Metastatic Liver Carcinoma in the Lung (tissue), 2 donors: ENCODE measurements around a stretch of chr14.

GRCh38 chr14:68195259-68195607 lies 375.7 kb downstream of the RAD51B start:
- PRO-cap, 2 experiments, result no peak in any of the 2 experiments

DNA sequence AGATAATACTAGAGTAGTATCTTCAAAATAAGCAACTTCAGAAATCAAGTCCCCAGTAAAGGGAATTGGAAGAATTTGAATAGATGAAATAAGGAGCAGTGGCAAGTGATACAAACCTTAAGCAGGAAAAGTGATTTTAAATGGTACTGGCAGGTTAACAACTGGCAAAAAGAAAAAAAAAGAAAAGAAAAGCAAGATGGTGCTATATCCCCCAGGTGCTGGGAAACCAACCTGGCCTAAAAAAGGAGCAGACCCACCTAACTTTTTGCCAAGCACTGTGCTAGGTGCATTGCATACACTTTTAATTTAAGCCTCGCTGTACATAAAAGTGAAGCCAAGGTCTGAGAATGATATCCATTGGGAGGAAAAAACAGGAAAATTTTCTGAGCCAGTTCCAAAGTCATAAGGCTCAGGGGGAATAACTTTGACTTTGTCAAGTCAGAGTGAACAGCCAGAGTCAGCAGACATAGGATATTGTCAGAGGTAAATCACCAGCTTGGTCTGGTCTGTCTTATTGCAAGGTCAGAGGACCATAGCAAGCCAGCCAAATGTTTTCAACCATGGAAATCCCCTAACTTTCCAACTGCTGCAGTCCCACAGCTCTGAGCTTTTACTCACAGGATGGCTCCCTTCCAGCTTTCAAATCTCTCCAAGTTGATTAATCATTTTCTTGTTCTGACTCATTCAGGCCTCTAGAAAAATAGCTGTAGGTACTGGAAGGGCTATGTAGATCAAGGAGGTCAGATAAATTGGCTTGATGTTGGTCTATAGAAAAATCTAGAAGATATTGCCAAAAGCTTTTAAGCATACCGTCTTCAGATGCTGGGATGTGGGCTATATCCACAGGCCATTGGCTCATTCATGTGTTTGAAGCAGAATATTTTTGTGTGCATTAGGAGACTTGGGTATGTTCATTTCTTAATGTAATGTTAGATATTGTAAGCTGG lies 412.9 kb downstream of the RAD51B start:
- PRO-cap, 2 experiments, result no peak in any of the 2 experiments

- PRO-cap, 2 experiments, result no peak in any of the 2 experiments
These were observed 486.5 kb downstream of the ZFP36L1 start for GRCh38 chr14:68306266-68306840.

GRCh38 chr14:68399943-68400488 lies 392.9 kb downstream of the ZFP36L1 start:
- PRO-cap, 2 experiments, result no peak in any of the 2 experiments

DNA sequence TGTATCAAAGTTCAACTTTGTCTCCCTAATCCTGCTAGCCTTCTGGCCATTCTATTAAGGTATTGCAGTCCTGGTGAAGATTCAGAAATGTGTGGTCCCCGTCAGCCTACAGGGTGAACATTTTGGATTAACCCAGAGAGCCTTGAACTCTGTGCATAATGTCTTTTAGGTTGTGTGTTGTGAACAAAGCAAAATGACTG lies 310.8 kb downstream of the ZFP36L1 start:
- PRO-cap, 2 experiments, result peak in 1 of 2 experiments; most common plus-strand start position 67 of the sequence (in 1)

GRCh38 chr14:68584757-68585426 lies 208.0 kb downstream of the ZFP36L1 start:
- PRO-cap, 2 experiments, result peak in 1 of 2 experiments; most common plus-strand start chr14:68585223 (in 1)

DNA sequence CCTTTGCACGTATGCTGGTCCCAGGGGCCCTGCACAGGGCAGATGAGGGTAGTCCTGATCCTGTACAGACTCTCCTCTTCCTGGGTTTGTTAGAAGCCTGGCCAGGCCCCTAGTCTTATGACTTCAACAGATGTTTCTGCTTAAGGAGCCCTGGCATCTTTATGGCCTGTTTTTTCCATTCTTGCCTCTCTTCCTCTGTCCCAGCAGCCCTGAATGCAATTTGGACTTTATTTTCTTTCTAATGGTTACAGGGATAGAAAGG lies 203.4 kb downstream of the ZFP36L1 start:
- PRO-cap, 2 experiments, result no peak in any of the 2 experiments

DNA sequence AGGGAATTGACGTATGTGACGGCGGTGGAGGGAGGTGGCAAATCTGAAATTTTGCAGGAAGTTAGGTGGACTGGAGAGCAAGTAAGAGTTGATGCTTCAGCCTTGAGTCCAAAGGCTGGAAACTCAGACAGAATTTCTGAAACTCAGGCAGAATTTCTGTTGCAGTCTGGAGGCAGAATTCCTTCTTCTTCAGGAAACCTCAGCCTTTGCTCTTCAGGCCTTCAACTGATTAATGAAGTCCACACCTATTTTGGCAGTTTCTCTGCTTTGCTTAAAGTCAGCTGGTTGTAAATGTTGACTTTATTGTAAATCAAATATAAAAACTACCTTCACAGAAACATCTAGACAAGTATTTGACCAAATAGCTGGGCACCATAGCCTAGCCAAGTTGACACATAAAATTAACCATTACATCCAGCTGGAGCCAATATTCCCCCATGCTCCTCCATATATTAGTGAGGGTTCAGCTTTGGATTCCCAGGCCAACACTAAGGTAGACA lies 125.7 kb downstream of the ZFP36L1 start:
- PRO-cap, 2 experiments, result no peak in any of the 2 experiments

DNA sequence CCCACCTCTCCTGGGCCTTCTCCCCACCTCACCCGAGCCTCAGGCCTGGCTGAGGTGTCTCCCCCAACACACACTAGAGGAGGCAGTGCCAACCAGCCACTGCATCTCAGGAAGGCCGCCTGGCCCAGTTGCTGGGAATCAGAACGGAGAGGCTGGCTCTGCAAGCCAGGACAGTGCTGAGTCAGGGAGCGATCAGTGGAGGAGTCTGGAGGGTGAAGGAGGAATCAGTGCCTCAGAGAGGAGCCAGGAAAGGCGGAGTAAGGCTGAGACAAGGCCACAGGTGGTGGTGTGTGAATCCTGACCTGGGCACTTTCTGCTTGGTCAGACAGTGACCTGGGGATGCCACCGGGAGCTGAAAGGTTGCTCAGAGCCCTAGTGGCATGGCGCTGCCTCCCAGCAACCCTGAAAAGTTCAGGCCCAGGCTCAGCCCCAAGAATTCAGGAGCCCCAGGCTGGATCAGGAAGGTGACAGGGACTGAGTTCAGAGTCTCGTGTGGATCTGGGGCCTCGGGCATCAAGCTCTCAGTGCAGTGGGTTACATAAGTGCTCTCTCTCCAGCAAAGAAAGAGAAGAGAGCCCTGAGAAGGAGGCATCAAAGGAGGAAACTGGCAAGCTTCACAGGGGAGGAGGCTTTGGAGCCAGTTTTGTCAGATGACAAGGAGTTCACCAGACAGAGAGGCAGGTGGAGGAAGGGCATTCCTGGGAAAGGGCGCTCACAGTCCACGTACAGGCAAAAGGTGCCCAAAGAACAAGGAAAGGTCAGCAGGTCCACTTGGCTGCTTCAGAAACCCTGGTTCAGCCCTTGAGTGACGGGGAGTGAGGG lies 87.9 kb downstream of the ZFP36L1 start:
- PRO-cap, 2 experiments, result no peak in any of the 2 experiments

DNA sequence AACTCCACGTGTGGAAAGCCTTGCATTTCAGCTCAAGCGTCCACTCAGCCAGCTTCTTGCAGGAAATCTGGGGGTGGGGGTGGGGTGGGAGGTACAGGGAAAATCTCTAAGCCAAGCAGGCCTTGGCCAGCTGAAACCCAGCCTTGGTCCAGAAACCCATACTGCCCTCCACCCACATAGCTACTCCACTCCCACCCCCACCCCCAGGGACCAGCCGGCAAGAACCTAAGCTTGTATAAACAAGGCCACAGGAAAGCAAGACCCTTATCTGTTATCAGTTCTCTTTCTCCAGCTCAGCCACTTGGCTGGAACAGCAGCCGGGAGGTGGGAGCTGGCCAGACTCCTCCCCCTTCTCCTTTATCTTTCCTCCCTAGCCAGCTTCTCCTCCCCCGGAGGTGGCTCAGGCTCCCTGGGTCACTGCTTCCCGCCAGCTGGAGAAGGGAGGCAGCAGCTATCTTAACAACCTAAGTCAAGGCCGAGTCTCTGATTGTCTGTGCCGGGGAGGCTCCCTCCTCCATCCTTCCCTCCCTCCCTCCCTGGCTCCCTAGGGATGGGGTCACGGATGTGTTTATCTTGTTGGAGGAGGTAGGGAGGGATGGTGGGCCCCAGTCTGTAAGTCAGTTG lies 30.0 kb downstream of the ZFP36L1 start:
- PRO-cap, 2 experiments, result no peak in any of the 2 experiments

- PRO-cap, 2 experiments, result no peak in any of the 2 experiments
These were observed 29.3 kb downstream of the ZFP36L1 start for GRCh38 chr14:68763461-68763997.

DNA sequence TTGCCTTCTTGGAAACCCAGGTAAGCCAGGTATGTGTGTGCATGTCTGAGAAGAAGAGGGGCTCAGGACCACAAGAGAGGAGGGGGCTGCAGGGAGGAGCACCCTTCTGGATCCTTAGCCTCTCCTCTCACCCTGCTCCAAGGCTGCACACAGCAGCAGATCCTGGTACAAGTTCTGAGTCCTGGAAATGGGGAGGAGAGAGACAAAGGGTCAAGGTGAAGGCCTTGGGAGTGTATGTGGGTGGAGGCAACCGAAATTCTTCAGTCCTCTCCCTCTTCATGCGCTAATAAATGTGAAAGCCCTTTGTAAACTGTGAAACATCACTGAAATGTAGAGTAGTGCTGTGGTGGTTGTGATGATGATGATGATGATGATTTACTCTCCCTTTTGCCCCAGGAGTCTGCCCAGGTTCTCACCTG lies 26.2 kb downstream of the ZFP36L1 start:
- PRO-cap, 2 experiments, result no peak in any of the 2 experiments

DNA sequence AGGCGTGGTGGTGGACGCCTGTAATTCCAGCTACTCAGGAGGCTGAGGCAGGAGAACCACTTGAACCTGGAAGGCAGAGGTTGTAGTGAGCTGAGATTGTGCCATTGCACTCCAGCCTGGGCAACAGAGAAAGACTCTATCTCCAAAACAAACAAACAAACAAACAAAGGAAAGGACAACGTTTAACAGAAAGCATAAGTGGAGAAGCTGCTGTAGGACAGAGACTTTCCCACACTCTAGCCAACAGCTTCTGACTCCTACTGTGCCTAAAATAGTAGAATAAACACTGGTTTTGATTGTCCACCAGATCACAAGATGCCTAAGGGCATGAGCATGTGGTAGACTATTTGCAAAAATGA lies 18.3 kb downstream of the ZFP36L1 start:
- PRO-cap, 2 experiments, result peak in 1 of 2 experiments; most common minus-strand start position 268 of the sequence (in 1)

GRCh38 chr14:68783808-68784292 lies 9.0 kb downstream of the ZFP36L1 start:
- PRO-cap, 2 experiments, result peak in 1 of 2 experiments; most common plus-strand start chr14:68784128 (in 1)

- PRO-cap, 2 experiments, result peak in 1 of 2 experiments; most common minus-strand start chr14:68789859 (in 1)
These were observed 3.2 kb downstream of the ZFP36L1 start for GRCh38 chr14:68789757-68790031.

DNA sequence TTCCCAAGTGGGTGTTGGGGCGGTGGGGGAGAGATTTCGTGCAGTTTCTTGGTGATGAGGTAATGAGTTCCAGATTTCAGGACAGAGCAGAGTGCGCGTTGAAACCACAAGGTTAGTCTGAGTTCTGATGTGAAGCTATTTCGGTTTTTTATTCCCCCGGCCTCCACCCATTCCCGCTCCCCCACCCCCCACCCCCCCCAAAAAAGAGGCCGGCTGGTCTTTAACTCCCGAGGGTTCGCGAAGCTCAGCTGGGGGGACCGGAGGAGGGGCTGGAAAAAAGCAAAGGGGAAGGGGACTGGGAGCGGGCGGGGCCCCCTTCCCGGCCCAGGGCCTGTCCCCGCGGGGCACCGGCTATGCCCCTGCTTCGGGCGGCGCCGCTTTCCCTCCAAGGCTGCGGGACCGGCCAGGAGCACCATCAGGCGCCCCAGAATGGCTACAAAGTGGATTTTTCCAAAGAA lies 2.3 kb upstream of the ZFP36L1 start:
- PRO-cap, 2 experiments, result peak in 2 of 2 experiments; most common plus-strand start position 84 of the sequence (in 2); most common minus-strand start position 119 of the sequence (in 2)

DNA sequence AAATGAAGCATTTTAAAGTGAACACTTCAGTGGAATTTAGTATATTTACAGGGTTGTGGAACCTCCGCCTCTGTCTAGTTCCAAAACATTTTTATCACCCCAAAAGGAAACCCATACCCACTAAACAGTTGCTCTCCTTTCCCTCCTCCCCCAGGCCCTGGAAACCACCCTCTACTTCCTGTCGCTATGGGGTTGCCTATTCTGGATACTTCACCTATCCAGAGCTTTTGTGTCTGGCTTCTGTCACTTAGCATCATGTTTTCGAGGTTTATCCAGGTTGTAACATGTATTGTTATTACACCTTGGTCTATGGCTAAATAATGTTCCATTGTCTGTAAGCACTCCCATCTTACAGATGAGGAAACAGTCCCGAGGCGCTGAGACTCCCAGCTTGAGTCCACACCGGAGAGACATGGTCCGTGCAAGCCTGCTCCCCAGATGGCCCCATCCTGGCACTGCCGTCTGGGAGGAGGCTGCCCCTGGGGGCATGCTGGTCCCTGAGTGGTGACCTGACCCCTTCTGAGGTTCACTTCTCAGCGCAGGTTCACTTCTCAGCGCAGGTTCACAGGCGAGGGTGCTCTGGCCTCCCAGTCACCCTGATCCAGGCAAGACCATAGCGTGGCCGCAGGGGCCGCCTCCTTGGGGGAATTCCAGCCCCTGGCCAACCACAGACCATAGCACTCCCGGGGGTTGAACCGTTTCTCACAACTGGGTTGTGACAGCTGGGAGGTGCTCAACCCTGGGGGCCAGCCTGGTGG lies 27.9 kb upstream of the ZFP36L1 start:
- PRO-cap, 2 experiments, result peak in 1 of 2 experiments; most common plus-strand start position 547 of the sequence (in 1); most common minus-strand start position 521 of the sequence (in 1)

GRCh38 chr14:68825702-68826312 lies 32.9 kb upstream of the ZFP36L1 start:
- PRO-cap, 2 experiments, result peak in 1 of 2 experiments; most common plus-strand start chr14:68826019 (in 1); most common minus-strand start chr14:68825863 (in 1)

DNA sequence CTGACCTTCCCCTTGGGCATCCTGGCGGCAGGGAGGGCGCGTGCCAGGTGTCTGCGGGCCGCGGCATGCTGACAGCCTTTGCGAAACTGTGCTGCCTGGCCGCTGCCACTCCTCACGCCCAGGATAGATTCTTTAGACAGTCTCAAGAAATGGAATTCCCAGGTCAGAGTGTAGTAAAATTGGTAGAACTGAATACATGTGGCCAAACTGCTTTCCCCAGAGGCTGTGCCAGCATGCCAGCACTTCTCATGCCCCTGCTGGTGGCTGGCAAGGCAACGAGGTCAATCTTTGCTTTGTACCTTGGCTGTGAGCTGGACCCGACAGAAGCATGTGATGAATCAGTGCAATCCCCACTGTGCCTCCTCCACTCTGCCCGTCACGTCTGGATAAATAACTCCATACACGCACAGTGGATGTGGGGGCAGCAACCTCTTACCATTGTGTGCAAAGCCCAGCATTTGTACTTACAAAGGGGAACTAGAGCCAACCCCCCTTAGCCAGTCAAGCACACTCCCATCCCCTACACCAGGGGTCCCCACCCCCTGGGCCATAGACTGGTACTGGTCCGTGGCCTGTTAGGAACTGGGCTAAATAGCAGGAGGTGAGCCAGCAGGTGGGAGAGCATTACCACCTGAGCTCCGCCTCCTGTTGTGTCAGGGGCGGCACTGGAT lies 90.9 kb downstream of the ACTN1 start:
- PRO-cap, 2 experiments, result no peak in any of the 2 experiments

- PRO-cap, 2 experiments, result peak in 1 of 2 experiments; most common plus-strand start chr14:68936128 (in 1); most common minus-strand start chr14:68936019 (in 1)
These were observed 43.1 kb downstream of the ACTN1 start for GRCh38 chr14:68935619-68936755.